ENCODE results near the genes NPLOC4, NPB and RAC3.

- RRBS = 28% methylated on average over 12 of the region's 36 CpGs
Measured at GRCh38 chr17:81459069-81459674, 53.4 kb downstream of the ACTG1 start.

- RRBS = 11% methylated on average over 7 of the region's 36 CpGs
Measured at GRCh38 chr17:81461602-81462247, 50.9 kb downstream of the ACTG1 start.

DNA sequence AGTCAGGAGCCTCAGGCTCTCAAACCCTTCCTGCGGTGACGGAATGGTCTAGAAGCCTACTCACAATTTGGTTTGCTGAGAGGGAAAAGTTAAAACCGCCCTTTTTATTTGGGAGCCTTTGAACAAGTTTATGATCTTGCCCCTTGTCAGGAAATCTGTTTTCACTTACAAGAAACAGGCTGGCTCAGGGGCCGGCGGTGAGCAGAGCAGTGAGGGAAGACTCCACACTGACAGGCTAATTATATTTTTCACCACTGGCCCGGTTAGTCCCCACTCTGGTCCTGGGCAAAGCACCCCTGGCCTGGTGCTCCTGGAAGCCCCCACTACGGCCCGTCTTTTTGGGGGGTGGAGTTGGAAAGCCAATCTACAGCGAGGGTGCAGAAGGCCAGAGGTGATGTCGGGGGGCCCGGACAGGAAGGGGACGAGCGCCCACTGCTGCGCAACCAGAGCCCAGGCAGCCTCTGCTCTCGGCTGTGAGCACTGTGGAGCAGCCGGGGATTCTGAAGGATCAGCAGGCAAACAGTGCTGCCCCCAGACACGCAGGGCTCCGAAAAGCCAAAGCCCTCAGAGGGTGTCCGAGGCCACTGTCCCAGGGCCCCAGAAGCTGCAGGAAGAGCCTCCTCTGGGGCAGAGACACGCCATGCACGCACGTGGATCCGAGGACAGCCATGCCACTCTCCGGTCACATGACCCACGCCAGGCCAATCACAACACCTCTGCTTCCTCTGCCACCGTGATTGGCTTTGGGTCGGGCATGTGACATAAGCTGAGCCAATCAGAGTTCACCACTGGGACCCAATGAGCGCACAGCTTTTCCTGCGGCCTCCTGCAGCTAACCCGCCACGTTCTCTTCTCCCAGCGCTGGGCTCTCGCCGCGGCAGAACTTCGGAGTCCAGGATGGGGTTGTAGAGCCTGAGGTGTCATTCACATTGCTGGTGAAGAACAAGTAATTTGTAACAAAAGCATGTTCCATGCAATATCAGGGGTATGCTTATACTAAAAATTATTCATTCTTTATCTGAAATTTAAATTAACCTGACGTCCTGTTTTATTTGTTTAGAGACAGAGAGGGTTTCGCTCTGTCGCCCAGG lies 40.8 kb downstream of the ACTG1 start:
- RRBS = 87% methylated on average over 7 of the region's 39 CpGs

GRCh38 chr17:81481158-81482154 lies 31.1 kb downstream of the ACTG1 start:
- RRBS = no CpG with 5 or more reads among the region's 101 CpGs

DNA sequence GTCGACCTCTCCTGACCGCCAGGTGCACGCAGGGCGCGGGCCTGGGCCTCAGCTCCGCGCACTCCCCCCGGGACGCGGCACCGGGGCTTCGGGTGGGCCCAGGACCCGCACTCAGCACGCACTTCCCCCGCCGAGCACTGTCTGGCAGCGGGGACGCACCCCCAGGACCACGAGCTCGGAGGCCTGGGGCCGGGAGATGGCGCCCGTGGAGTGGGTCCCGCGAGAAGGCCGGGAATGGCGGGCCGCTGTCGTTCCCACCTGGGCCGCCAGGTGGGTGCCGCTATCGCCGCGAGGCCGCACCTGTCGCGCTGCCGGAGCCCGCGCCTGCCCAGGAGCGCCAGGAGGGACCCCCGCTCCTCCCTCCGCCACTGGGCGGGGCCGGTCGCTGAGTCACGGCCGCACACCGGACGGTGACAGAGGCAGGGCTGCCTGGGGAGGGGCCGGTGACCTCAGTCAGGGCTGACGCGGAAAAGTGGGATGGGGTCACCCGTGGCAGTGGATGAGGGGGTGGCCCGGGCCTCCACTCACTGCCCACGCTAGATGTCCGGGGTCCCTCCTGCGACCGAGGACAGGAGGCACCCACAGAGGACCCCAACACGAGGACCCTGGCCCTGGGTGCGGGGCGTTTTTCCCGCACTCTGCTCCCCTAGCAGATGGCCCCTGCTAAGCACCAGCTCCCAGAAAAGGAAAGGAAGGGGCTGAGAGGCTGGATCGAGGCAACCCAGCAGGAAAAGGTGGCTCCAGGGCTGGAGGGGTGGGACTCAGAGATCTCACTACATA lies 6.8 kb upstream of the ACTG1 start:
- RRBS = 2% methylated on average over 42 of the region's 64 CpGs

GRCh38 chr17:81636327-81637602 lies at the start of gene NPLOC4:
Gene NPLOC4 (minus strand): TSS chr17:81637112.
- RRBS = 1% methylated on average over 35 of the region's 91 CpGs

DNA sequence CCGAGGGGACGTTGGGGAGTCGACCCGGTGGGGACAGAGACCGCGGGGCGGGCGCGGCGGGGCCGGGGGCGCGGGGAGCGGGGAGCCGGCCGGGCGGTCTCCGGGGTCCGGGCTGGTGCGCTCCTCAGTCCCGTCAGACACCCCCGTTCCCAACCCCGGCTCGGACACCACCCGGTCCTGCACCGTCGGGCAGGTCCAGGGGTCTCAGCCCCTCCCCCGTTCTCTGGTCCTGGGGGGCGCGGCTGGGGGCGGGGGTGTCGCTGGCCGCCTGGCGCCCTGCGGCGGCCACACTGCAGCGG lies 270 bp downstream of the GCGR start:
- RRBS = 9% methylated on average over 16 of the region's 37 CpGs

GRCh38 chr17:81823634-81823995 lies 9.5 kb downstream of the MCRIP1 start:
- RRBS = no CpG with 5 or more reads among the region's 13 CpGs

DNA sequence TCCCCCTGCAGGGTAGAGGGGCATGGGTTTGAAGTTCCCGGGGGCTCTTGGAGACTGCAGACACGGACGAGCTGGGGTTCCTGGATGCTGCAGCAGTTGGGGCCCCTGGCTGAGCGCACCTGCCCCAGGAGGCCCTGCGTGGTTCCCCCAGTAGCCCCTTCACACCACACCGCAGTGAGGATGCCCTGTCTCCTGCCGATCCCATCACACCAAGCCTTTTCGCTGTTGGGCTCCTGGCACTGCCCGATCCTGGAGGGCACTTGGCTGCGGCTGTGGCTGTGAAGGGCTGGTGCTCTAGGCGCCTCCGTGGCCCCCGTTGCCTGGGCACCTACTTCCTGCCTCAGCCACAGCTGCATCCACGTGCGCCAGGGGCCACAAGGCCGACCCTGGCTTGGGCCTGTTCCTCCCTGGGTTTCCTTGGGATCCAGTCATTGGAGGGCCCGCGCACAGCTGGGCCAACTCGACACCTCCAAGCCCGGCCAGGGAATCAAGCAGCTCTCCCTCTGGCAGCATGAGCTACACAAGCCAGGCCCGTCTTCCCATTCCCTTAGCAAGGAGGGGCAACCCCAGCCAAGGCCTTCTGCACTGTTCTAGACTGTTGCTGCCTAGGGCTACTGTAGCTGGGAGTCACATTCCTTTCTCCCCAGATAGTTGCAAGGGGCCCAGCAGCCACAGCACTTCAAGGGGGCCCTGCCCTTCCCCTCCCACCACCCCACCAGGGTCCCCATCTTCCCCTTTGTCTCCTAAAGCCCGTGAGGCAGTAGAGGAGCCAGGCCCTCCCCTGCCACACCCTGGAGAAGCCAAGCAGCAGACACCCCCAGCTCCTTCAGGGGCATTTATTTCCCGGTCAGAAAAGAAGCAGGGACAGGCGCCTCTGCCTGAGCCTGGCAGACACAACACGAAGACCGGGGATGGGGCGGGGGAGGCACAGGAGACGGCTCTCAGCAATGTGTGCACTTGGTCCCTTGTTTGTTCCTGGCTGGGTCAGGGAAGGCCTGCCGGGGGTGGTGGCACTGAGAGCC lies 3.9 kb downstream of the ARHGDIA start:
- RRBS = 47% methylated on average over 7 of the region's 29 CpGs

GRCh38 chr17:81901530-81902435 lies at the start of gene NPB:
Gene NPB (plus strand): TSS chr17:81902238.
- RRBS = 93% methylated on average over 18 of the region's 72 CpGs

- RRBS = 100% methylated on average over 1 of the region's 44 CpGs
Measured at GRCh38 chr17:81994727-81995712, 17.6 kb downstream of the ASPSCR1 start.

DNA sequence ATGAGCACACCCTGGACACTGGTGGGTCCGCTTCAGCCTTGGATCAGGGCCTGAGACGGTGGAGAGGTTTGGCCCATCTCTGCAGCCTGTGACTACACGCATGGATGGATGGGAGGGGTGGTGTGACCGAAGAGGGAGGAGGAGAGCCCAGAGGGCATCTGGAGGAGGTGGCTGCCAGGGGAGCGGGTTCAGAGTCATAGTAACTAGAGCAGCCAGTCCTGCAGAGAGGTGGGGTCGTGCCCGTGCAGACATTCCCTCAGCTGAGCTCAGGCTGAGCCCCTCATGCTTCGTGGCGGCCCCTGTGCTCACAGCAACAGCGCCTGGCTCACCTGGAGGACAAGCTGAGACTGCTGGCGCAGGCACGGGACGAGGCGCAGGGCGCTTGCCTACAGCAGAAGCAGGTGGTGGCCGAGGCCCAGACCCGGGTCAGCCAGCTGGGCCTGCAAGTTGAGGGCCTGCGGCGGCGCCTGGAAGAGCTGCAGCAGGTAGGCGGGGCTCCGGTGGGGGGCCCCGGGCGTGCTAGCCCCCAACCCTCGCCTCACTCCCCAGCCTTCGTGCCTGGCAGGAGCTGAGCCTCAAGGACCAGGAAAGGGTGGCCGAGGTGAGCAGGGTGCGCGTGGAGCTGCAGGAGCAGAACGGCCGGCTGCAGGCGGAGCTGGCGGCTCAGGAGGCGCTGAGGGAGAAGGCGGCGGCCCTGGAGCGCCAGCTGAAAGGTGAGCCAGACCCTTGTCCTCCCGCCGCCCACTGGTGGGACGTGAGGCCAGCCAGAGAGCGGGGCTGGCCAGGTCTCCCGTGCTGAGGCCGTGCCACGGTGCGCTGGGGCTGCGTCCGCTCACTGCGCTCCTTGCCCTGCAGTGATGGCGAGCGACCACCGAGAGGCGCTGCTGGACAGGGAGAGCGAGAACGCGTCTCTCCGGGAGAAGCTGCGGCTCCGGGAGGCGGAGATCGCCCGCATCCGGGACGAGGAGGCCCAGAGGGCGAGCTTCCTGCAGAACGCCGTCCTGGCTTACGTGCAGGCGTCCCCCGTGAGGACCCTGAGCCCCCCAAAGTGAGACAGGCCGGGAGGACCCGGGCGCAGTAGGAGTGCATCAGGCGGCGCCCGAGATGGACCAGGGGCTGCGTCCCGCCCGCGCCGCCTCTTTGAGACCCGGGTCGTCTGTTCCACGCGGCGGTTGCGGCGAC lies 1.3 kb upstream of the RAC3 start:
- RRBS = 38% methylated on average over 32 of the region's 87 CpGs

GRCh38 chr17:82030936-82031890 lies at the start of gene RAC3:
Gene RAC3 (plus strand): TSS chr17:82031678.
- RRBS = 2% methylated on average over 88 of the region's 141 CpGs

DNA sequence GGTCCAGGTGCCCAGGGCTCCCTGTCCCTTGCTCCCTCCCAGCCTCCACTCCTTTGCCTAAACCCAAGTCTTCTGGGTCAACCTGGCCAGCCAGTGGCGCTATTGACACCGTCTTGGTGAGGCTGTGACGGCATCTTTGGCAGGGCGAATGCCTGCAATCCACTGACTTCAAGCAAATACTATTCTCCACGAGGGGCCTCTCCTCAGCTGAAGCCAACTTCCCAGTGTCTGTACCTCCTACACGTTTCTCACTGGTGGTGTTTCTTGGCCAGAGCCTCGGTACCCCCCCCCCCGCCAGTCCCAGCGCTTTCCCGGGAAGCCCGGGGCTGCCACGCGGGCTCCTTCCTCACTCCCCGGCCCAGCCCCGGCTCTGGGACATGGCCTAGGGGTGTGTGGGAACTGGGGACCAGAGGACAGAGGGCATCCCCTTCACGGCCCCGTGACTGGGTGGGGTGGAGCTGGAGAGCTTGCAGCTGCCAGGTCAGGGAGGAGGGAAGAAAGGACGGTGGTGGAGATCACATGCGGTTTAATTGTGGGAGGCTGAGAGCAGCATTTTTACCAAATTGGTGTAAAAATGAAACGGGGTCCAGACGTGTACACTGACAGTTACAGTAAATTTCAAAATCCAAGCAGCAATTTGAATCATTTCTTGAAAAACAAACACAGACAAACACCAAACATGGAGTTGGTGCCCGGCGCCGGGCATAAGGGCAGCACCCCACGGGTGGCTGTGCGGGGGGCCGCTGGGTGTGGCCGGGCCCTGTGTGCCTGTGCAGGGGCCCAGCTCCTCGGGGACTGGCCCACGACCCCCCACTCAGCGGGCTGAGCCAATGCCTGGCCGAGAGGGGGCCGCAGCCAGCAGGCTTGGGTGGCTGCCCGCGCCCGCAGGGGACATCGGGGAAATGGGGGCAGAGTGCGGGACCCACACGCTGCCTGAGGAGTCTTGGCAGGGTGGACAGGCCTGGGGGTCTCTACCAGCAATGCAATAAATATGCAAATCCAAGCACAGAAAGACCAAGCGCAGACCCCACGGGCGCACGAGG lies 12.5 kb upstream of the DUS1L start:
- RRBS = 89% methylated on average over 3 of the region's 43 CpGs

- RRBS = 77% methylated on average over 7 of the region's 30 CpGs
Measured at GRCh38 chr17:82105700-82106960, 8.1 kb upstream of the FASN start.

DNA sequence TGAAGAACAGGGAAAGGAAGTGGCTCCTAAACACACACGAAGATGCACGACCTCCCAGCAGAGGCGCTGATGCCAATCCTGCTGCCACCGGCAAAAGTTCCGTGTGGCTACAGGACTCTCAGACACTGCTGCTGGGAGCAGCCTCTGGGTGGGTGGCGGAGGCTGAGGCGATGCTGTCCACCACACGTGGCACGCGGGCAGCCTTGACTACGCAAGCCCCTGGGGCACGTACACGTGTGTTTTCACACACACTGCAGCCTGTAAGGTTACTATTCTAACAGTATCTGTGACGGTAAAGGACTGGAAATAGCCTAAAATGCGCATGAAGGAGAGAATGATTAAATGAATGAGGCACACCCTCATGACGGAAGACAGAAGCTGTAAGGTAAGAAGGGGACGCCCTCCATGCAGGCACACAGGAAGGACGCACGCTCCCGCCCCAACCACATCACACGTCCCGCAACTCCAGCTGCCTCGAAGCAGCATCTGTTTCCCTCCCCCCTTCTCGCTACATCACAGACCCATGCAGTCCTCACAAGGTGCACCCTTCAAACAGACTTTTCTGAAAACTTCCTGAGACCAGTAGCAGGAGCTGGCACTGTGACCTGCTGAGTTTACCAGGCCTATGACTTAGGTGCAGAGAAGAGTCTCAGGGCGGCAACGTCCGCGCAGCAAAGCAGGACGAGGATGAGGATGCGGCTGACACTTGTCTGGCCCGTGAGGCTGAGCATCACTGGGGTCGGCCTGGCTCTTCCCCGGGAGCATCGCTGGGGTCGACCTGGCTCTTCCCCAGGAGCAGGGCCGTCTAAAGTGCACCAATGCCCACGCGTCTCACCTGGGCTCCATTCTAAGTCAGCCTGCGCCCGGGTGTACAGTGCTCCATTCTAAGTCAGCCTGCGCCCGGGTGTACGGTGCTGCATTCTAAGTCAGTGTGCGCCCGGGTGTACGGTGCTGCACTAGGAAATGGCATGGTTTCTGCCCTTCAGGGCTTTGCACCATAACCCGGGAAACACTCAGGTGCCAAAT lies 28.8 kb upstream of the FASN start:
- RRBS = 89% methylated on average over 8 of the region's 47 CpGs

- RRBS = no CpG with 5 or more reads among the region's 23 CpGs
Measured at GRCh38 chr17:82152416-82153305, 54.6 kb upstream of the FASN start.

DNA sequence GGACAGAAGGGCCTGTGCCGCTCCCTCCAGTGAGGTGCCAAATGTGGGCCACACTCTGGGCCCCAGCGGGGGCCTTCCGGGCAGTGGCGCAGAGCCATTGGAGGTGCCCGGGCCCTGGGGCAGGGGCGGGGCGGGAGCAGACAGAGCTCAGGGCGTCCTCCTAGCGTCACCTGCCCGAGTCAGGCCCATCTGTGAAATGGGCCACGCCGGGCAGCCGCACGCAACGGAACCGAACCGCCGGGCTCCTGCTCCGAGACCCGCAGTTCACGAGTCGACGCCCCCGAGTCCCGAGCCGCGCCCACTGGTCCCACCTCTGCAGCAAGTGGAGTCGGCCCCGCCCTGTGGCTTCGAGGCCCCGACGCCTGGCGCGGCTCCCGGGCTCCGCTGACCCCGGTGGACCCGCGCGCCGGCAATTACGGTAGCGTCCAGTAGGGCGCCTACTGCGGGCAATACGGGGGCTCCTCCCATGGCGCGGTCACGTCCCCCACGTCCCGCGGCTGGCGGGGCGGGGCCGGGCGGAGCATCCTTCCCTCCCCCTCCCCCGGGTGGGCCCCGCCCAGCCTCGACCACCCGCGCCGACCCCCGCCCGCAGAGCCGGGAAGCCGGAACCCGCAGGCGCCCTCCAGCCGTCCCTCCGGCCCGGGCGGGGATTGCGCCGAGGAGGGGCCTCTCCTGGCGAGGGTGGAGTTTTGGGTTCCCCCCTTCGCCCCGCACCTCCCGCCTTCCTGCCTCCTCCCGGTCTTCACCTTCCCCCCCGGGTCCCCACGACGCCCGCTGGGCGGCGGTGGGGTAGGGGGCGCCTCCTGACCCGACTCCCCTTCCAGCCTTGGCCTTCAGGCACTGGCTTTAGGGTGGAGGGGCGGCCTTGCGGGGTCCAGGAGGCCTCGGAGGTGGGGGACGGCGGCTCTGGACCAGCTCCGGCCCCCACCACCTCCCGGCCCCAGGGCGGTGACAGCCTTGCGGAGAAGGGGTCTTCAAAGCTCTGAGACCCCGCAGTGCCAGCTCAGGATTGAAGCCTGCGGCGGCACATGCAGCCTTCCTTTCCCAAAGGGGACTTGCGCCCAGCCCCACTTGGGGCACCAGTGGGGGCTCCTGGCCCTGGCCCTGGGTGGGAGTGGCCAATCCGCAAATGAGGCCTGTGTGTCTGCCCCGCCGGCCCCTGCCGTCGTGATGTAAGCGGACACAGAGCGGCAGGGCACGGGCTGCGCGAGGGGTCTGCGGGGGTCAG lies 2.2 kb downstream of the SLC16A3 start:
- RRBS = 3% methylated on average over 45 of the region's 111 CpGs

DNA sequence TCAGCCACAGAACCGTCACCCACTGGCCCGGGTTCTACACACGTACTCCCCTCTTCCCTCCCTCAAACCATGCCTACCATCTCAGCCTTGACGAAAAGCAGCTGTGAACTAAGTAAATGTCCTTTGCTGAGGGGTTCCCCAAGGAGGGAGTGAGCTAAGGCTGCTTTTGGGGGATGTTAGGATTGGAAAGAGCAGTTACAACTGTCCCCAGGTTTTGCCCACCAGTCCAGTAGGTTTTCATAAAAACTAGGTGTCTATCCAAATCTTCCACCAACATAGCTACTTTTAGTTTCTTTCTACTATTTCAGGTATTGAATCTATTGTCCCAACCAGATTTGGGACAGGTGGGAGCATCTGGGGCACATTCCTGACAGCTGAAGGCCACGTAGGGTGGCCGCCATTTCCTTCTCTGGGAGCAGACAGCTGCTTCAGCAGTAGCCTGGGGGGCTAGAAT lies 11.6 kb downstream of the CSNK1D start:
- RRBS = no CpG with 5 or more reads among the region's 6 CpGs

DNA sequence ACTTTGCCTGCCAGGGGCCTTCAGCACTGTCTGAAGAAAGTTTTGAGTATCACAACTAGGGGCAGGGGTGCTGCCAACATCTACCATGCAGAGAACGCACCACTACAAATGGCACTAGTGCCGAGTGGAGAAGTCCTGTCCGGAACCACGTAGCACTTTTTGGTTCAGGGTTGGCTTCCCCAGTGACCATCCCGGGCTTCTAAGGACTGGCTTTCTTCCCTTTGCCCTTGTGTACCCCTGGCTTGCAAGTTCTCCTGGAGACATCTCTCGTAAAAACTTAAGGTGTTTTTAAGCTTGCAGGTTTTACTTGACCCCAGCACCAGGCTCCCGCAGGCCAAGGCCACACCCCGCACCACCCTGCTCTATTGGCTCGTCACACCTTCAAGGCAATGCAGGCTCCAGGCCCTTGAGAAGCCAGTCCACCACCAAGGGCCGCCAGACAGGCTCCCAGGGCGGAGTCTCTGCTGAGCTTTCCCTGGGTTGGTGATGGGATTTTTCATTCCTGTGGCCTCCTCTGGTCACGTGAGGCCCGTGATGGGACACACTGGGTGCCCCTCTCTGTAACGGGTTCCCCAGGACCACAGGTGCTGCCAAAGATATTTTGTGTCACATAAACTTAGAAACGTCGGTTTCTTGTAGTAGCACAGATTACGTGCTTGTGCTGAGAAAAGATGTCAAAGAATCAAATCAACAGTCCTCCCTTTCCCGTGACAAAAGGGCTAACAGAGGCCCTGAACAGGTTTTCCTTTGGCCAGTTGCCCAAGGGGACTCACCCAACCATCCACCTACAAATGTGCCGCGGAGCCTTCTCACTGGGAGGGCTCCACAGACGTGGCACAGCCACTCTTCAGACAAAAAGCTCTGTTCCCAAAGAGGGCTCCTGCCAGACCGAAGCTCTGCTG lies 9.8 kb downstream of the CSNK1D start:
- RRBS = 95% methylated on average over 3 of the region's 22 CpGs

Data from Ishikawa (cell line).